Metastatic Liver Carcinoma in the Lung (tissue), 2 donors: ENCODE data around the genes MMP2, CAPNS2, SLC6A2 and MT1G.

DNA sequence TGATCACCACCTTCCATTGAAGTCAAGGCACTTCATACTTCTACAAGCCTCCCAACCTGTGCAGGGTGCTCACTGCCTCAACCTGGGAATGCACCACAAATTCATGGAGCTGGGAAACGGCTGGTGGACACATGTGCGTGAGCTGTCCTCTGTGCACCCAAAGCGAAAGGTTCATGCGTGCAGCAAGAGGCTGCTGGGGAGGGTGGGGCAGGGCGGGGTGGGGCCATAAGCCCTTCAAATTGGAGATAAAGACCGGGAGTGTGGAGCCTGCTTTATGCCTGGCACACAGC is 302.8 kb upstream of the IRX3 start:
- PRO-cap, 2 experiments, result no peak in any of the 2 experiments

GRCh38 chr16:54846773-54847089 is 83.9 kb upstream of the IRX5 start:
- PRO-cap, 2 experiments, result no peak in any of the 2 experiments

GRCh38 chr16:54931515-54931764 is 775 bp downstream of the IRX5 start:
- PRO-cap, 2 experiments, result no peak in any of the 2 experiments

GRCh38 chr16:54934453-54935403 is 4.1 kb downstream of the IRX5 start:
- PRO-cap, 2 experiments, result no peak in any of the 2 experiments

DNA sequence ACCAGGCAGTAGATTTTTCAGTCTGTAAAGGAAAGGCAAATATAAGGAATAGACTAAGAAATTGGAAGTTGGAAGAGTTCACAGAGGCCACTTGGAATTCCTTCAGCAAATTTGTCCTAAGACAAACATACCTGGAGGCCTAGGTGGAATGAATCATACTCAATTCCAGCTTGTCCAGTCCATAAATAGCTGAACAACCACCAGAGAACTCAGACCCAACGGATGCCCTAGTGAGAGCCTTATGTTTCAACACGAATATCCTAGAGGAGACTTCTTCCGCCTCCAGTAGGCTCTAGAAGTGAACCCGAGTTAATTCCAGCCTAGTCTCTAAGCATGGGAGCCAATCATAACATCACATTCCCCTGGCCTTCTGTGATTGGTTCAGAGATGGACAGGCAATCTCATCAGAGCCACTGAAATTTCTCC is 62.9 kb downstream of the IRX6 start:
- PRO-cap, 2 experiments, result peak in 1 of 2 experiments; most common plus-strand start position 212 of the sequence (in 1)

GRCh38 chr16:55478527-55479828 is at the start of gene MMP2:
Gene MMP2, plus strand, starts transcription at chr16:55479198.
- PRO-cap, 2 experiments, result peak in 1 of 2 experiments; most common plus-strand start chr16:55479259 (in 1)

GRCh38 chr16:55485042-55485917 is 6.3 kb downstream of the MMP2 start:
- PRO-cap, 2 experiments, result no peak in any of the 2 experiments

DNA sequence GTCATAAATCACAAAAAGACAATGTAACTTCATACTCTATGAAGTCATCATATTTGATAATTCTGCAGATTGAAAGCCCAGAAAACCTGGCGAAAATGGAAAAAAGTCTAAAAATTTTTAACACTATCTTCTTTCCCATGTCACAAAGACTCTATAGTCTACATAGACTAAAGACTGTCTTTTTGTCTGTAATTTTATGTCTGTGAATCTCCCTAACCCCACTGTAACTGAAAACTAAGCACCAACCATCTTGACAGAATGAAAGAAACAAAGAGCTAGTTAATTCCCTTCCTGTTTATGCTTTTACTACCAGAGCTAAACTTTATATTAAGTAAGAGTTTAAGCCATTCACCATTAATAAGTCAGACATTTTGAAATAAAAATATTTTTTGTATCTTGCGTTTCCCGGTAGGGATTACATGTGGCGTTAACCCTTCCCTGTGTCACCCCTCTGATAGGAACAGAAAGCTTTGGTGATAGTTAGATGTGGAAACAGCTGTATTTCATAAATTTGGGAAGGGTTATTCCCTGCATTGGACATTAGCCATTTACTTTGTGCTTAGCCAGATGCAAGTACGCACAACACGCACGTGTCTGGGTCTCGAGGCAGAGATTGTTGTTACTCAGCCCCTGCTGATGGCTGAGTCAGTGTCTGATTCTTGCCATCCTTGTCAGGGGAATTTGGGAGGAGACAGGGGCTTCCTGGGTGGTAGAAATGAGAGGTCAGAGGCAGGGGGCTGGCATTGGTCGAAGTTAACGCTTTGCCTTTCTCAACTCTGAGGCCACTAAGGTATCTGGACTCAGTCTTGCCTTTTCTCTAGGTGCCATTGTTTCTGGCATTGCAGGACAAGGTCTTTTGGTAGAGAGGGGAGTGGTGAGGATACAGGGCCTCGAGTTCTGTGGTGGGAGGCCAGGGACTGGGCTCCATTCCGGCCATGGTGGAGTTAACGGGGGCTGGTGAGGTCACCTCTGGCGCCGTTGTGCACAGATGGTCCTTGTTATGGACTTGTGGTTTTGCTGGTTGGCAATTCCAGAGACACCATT is 8.0 kb downstream of the MMP2 start:
- PRO-cap, 2 experiments, result no peak in any of the 2 experiments

DNA sequence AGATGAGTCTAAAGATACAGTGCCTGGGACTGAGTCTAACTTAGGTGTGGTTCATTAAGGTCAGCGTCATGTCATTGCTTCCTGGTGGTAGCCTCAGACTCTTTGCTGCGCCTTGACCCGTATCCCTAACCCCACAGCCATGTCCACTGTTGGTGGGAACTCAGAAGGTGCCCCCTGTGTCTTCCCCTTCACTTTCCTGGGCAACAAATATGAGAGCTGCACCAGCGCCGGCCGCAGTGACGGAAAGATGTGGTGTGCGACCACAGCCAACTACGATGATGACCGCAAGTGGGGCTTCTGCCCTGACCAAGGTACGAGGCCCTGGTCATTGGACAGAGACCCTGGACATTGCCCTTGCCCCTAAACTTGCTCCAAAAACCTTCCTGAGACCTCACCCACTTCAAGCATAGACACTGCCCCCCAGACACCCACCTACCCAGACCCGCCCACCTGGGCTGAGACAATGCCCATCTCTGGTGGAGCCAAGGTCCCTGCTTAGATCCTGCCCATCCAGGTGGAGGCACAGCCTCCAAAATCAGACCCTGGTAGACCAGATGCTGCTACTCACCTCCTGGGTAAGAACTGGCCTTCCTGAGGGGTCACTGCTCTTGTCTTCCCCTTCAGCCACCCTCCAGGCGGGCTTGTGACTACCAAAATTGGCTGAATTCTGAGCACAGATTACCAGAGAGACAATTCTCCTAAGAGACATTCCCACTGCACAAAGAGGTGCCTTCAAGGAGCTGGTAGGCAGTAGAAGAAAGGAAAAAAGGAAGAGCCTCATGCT is 10.7 kb downstream of the MMP2 start:
- PRO-cap, 2 experiments, result no peak in any of the 2 experiments

DNA sequence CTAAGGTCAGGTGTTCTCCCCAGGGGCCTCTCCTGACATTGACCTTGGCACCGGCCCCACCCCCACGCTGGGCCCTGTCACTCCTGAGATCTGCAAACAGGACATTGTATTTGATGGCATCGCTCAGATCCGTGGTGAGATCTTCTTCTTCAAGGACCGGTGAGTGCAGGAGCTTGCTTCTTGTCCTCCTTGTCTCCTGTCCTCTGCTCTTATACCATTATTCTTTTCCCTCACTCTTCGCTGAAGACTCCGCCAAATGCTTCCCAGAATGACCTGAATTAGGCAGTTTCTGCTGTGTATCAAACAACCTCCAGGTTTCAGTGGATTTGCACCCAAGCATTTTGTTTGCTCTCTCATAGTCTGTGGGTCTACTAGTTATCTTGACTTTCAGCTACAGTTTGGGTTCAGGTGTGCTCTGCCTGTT is 14.1 kb downstream of the MMP2 start:
- PRO-cap, 2 experiments, result no peak in any of the 2 experiments

- PRO-cap, 2 experiments, result no peak in any of the 2 experiments
Observed at GRCh38 chr16:55566542-55567821, at the start of gene CAPNS2. Gene CAPNS2, plus strand, starts transcription at chr16:55566684.

DNA sequence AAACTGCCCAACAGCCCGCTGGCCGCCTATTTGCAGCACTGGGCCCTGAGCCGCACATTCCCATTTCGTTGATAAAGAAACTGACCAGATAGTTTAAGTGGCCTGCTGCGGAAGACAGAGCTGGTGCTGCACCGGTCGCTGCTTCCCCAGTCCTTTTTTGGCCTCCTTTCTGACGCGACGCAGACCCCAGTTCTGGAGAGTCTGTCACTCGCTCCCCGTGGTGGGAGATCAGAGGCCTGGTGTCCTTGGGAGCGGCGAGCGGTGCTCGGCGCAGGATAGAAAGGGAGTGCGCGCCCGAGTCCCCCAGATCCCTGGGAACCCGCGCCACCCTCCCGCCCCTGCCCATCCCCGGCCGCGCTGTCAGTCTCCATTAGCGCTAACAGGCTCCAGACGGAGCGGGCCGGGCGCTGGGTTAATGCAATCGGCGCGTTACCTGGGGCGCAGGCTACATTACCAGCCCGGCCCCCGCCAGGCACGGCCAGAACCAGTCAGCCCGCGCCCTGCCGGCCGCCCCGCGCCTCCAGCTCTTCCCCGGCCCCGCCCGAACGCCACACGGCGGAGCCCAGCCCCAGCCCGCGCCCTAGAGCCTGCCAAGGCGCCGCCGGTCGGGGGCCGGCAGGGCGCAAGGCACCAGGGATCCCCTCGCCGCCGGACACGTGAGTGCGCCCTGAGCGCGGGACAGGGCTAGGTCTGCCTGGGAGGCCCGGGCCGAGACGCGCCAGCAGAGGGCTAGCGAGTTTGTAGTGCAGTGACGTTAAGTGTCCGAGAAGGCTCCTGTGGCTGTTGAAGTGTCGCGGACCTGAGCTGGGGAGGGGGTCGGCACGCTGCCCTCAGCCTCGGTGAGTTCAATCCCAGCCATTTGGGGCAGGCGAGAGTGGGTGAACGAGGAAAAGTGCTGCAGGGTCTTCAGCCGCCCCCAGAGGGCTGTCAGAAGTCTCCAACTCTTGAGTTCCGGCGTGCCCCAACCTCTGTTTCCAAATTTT is at the start of gene SLC6A2:
Gene SLC6A2, plus strand, starts transcription at position 475 of the 983 bp plus-strand sequence.
- PRO-cap, 2 experiments, result no peak in any of the 2 experiments

DNA sequence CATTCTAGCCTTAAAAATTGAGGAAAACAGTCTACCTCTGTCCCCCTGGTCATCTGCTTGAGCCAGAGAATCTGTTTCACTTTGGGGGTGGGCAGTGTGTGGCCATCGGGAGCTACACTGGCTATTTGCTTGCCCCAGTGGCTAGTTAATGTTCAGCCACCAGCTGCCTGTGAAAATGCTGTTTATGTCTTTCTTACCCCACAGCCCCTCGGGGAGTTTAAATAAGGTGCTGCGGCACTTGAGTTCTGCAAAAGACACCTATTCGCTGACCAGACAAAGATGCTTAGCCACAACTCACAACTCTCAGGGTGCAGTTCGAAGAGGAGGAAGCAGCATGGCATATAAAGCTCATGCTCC is 43.5 kb downstream of the GNAO1 start:
- PRO-cap, 2 experiments, result no peak in any of the 2 experiments

DNA sequence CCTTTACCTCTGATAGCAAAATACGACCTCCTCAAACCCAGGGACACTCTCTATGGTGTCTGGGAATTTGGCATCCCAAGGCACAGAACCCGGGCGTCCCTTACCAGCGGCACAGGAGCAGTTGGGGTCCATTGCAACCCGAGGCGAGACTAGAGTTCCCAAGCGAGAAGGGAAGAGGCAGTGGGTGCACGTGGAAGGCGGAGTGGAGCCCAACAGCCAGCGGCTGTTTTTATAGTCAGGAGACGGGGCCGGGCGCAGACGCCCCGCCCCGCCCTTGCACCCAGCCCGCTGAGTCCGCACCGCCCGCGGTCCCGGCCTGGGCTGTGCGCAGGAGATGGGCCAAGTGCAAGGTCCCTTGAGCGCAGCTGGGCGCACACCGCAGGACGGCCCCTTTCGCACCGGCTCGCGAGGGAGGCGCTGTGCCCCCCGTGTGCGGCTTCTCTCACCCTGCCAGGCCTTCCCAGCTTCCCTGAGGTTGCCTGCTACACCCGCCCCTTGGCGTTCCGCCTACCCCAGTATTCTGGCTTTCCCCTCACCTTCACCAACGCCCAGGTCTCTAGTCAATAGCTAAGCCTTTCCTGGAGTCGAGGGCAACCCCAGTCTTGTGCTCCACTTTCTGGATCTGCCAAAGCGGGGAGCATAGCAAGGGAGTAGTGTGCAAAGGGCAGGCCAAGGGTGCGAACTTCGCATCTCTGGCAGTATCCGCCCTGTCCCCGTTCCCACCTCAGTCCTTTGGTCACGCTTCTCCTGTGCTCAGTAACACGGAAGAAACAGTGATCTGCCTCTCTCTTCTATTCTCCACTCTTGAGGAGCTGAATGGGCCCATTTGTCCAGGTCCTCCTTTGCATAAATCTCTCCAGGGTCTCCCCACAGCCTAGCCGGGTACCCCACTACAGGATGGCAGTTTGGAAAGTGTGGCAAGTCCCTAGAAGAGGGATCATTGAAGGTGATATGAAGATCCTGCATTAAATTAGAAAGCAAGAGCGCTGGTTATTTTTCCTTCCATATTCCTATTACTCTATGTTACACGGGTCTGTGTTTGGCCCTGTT is at the start of gene MT1G:
Gene MT1G, minus strand, starts transcription at position 204 of the 1,050 bp plus-strand sequence.
- PRO-cap, 2 experiments, result peak in 2 of 2 experiments; most common plus-strand start position 342 of the sequence (in 1); most common minus-strand start position 204 of the sequence (in 2)

DNA sequence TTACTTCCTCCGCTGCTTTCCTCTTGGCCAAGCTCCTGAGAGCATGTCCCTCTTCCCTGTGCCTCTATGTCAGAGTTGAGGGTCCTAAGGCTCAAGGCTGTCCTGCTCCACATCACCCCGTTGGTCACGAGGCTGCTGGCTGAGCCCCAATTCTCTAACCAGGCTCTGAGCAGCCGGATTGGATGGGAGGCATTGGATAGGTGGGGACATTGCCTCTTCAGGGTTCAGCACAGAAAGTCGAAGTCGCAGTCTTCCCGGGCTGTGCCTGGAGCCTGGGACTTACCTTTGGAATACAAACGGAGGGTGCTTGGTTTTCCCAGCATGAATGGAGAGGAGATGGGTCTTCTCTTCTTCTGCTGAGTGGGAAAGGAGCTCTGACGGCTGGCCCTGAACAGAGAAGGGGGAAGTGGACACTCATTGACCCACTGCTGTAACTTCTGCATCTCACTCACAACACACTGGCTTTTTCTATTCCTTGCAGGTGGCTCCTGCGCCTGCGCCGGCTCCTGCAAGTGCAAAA is 471 bp downstream of the MT1H start:
- PRO-cap, 2 experiments, result no peak in any of the 2 experiments

DNA sequence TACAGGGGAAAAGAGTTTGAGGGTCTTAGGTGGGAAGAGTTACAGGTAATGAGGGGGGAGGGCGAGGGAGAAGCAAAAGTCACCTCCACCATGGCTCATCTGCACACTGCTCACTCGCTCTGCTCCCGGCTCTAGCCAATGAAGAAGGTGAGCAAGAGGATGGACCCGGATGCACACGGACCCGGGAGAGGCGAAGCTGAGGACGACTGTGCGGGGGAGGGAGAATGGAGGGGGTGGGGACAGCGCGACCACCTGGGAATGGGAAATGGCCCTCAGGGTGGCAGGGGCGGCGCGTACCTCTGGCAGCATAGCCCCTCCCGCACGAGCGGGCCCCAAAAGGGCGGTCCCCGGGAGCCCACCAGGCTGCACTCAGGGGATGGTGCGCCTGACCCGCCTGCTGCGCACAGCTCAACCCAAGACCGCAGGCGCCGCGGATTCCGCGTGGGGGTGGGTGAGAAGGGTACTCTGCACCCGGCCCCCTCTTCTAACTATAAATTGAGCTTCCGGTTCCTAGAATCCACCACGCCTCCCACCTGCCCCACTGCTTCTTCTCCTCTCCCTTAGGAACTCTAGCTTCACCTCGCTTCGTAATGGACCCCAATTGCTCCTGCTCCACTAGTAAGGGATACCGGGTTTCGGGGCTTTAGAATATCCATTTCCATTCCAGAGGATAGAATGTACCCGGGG is 6.1 kb downstream of the MT1H start:
- PRO-cap, 2 experiments, result no peak in any of the 2 experiments

DNA sequence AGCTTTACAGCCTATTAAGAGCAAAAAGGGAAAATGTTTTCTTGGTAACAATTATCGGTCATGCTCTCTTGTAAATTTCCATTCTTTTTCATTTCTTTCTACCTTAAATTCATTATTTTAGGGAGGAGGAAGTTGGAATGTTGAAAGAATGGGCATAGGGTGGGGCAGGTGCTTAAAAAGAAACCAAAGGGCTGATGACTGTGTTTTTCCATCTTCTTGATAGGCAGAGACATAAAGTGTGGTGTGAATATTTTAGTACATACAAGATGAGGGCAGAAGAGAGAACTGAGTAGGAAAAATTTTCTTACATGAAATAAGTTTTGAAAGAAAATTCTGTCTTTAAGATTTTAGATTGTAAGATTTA is 20.1 kb downstream of the NUP93 start:
- PRO-cap, 2 experiments, result no peak in any of the 2 experiments

DNA sequence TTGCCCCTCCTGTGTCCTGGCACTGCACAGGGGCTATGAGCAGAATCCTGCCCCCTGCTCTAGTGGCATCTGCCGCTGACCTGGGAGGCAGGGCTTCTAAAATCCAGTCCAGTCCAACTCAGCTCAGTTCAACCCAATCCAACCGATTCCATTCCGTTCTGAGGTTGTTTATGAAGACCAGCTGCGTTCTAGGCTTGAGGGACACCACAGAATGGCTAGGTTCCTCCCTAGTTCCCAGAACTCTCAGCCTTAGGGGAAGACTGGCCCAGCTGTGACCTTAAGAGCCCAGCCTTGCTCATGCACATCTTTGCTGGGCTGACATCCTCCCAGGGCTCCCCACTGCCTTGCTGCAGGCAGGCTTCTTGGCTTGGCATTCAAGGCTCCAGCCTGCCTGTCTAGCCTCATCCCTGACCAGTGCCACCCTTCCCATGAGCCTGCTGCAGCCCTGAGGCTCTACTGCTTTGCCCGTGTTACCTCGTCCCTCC is 7.8 kb downstream of the SLC12A3 start:
- PRO-cap, 2 experiments, result no peak in any of the 2 experiments

GRCh38 chr16:56936884-56937341 is 5.0 kb downstream of the HERPUD1 start:
- PRO-cap, 2 experiments, result no peak in any of the 2 experiments

DNA sequence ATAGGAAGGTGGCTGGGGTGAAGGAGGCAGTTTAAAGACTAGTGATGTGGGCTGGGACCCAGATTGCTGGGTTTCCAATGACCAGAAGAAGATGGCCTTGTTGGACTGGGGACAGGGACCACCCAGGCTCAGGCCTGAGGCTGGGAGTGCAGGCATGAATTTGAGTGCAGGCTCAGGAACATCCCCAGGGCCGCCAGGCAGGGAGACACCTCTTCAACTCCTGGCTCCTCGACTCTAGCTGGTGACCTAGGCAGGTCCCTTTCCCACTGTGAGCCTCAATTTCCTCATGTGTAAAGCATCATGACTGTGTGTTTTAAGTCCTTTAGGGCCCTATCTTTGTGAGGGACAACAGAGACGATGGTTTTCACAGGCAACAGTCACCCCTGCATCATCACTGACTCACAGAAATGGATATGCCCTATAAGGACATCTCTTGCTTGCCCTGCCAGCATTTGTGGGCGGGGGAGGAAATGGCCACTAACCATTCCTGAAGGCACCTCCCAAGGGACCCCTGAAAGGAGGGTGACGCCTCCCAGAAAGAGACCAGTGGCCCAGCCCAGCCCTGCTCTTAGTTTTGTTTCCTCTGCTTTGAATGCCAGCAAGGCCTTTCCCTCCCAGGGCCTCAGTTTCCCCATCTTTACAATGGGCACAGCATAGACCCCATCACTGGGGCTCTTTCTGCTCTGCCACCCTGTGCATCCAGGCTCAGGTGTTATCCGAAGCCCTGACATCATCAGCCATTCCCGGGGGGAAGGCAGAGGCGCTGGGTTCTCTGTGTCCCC is 11.2 kb downstream of the NLRC5 start:
- PRO-cap, 2 experiments, result no peak in any of the 2 experiments